Measurements from ENCODE around the genes HSD17B2 and CDH13.

GRCh38 chr16:81133433-81134042 lies 37.3 kb upstream of the GCSH start:
- PRO-cap: no peak

- PRO-cap: no peak
Measured at GRCh38 chr16:81266910-81267170, 28.4 kb downstream of the BCO1 start.

- PRO-cap: no peak
Measured at GRCh38 chr16:81407161-81407653, 37.4 kb upstream of the CMIP start.

DNA sequence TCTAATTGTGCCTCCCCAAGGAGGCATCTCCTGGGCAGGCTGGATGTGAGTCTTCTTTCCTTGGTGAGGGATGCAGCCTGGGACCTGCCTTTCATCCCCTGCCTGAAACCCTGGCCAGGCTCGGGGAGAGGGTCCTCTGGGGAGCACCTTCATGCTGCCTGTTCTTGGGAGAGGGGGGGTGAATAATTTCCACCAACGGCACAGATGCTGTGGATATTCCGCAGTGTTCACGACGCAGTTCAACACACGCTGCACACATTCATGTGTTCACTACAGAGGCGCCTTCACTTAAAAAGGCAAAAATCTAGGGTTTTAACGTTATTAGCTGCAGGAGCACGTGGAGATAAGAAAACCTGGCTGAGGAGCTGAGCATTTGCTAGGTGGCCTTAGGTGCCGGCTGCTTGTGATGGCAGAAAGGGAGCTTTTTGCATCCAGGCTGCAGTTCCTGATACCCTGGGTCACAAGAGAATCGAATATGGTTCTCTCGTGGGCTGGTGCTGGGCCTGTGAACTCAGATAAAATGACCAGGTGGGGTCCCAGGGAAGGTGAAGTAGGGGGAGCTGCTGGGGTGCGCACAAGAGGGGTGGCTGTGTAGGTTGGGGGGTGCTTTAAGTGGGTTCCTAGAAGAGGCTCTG lies 1.1 kb upstream of the CMIP start:
- PRO-cap: no peak

DNA sequence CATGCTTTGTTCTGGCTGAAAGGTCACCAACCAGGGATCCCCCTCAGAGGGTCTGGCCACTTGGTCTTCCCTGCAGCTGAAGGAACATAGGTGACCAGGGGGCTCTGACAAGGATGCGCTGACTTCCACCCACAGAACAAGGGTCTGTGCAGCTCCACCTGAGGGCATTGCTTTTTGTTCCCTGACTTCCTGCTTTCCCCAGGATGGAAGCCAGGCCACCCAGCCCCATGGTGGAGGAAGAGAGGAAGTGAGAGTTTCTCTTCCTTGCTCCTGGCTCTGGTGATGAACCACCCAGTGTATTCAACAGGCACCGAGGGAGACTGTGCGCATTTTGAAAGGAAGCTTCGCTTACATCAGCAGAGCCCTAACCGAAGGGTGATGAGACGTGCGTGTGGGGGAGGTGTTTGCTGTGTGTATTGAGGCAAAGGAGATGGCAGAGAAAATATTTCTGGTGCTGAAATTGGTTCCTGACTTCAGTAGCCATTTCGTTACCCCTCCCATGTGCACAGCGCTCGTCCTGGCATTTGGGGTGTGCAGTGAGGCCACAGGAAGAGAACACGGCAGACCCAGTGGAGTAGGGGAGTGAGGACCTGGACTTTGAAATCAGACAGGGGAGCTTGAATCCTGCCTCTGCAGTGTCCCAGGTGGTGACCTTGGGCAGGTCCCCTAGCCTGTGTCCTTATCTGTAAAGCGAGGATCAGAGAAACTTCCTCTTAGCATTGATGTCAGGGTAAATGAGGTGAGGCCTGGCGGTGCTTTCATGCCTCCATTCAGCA lies 7.2 kb downstream of the CMIP start:
- PRO-cap: no peak

- PRO-cap: no peak
Measured at GRCh38 chr16:81462383-81462953, 17.9 kb downstream of the CMIP start.

- PRO-cap: no peak
Measured at GRCh38 chr16:81469302-81470624, 25.2 kb downstream of the CMIP start.

- PRO-cap: no peak
Measured at GRCh38 chr16:81488837-81489797, 44.5 kb downstream of the CMIP start.

DNA sequence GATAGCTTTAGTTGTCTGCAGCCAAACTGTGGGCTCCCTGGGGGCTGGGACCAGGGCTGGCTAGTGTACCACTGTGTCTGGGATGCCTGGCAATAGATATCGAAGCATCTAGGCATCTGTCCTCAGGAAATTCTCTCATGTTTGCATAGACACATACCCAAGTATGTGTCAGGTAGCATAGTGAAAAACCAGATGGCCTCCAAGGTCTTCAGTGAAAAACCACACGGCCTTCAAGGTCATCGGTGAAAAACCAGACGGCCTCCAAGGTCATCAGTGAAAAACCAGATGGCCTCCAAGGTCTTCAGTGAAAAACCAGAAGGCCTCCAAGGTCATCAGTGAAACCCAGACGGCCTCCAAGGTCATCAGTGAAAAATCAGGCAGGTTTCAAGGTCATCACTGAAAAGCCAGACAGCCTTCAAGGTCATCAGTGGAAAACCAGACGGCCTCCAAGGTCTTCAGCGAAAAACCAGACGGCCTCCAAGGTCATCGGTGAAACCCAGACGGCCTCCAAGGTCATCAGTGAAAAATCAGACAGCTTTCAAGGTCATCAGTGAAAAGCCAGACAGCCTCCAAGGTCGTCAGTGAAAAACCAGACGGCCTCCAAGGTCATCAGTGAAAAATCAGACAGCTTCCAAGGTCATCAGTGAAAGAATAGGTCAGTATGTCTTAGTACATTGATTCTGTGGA lies 72.2 kb downstream of the CMIP start:
- PRO-cap: no peak

- PRO-cap: no peak
Measured at GRCh38 chr16:81549117-81549628, 104.6 kb downstream of the CMIP start.

DNA sequence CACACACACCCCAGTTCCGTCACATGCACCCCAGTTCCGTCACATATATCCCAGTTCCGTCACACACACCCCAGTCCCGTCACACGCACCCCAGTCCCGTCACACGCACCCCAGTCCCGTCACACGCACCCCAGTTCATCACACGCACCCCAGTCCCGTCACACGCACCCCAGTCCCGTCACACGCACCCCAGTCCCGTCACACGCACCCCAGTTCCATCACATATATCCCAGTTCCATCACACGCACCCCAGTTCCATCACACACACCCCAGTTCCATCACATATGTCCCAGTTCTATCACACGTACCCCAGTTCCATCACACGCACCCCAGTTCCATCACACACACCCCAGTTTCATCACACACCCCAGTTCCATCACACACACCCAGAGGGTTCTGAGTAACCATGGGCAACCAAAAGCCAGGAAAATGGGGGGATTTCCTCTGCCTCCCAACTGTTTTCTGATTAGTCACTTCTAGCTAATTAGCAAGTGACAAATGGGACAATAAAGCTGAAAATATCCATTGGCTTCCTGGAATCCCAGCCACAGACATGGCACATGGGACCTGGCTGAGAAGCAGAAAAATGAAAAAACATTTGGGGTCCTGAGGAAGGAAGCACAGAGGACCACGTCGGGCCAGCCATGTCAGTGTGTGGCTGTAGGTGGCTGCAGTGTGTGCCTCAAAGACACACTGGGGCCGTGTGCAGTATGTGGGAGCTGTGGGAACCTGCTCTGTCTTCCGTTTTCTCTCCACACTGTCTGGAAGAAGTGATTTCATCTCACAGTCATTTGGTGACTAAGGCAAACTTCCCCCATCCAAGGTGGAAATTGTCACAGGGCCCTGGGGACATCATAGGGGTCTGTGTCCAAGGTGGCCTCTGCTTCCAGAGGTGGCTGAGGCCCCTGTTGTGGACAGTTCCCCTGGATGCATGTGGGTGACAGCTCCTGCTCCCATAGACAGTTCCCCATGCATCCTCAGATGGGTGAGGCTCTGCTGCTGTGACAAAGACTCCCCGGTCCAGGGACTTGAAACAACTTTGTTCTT lies 106.6 kb downstream of the CMIP start:
- PRO-cap: bidirectional peak, plus-strand start at position 889 of the sequence, minus-strand start at position 763 of the sequence

DNA sequence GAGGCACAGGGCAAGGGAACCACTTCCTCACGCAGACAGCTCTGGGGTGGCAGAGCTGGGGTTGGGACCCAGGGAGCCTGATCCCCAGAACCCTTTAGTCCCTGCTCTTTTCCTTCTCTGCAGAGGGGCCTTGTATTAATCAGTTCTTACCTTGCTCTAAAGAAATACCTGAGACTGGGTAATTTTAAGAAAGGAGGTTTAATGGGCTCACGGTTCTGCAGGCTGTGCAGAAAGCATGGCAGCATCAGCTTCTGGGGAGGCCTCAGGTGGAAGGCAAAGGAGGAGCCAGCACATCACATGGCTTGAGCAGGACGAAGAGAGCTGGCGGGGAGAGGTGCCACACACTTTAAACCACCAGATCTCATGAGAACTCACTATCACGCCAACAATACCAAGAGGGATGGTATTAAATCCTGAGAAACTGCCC lies 137.1 kb downstream of the CMIP start:
- PRO-cap: no peak

- PRO-cap: no peak
Measured at GRCh38 chr16:81621943-81622501, 157.1 kb upstream of the PLCG2 start.

DNA sequence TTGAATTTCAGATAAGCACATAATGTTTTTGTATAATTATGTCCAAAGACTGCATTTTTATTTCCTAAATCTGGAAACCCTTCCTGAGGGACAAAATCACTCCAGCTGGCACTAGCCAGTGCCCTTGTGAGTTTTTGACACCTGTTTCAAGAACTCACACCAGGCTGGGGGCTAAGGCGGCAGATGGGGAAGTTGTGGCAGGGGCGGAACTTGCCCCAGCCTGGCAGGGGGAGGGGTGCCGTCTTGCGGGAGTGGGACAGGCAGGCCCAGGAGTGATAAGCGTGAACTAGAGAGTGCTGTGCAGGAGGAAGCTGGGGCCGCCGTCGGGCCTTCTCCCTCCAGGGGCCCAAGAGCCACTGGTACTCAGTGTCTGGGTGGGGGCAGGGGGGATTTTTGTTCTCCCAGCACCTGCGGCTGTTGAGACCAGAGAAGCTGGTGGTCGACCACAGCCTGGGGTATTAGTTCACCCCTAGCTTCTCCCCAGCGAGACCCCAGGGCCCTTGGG lies 40.3 kb upstream of the PLCG2 start:
- PRO-cap: no peak

GRCh38 chr16:81785569-81786914 lies 7.0 kb downstream of the PLCG2 start:
- PRO-cap: no peak

- PRO-cap: no peak
Measured at GRCh38 chr16:81841698-81842363, 62.7 kb downstream of the PLCG2 start.

- PRO-cap: no peak
Measured at GRCh38 chr16:82034672-82035859, at the start of gene HSD17B2. Gene HSD17B2, plus strand, starts transcription at chr16:82035253.

GRCh38 chr16:82083723-82084232 lies 48.7 kb downstream of the HSD17B2 start:
- PRO-cap: no peak

- PRO-cap: no peak
Measured at GRCh38 chr16:82584716-82585401, 41.9 kb upstream of the CDH13 start.

DNA sequence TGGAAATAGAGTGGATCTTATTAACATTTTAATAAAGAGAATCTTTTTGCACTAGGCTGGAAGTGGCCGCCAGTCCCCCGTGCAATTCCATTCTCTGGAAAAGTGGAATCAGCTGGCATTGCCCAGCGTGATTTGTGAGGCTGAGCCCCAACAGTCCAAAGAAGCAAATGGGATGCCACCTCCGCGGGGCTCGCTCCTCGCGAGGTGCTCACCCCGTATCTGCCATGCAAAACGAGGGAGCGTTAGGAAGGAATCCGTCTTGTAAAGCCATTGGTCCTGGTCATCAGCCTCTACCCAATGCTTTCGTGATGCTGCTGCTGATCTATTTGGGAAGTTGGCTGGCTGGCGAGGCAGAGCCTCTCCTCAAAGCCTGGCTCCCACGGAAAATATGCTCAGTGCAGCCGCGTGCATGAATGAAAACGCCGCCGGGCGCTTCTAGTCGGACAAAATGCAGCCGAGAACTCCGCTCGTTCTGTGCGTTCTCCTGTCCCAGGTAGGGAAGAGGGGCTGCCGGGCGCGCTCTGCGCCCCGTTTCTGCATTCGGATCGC lies at the start of gene CDH13:
Gene CDH13, plus strand, starts transcription at position 325 of the 549 bp plus-strand sequence.
- PRO-cap: unidirectional peak, plus-strand start at position 329 of the sequence; unidirectional peak, plus-strand start at position 395 of the sequence; unidirectional peak, plus-strand start at position 446 of the sequence